Monocyte (primary cell): ENCODE measurements around the gene SPATA7.

DNA sequence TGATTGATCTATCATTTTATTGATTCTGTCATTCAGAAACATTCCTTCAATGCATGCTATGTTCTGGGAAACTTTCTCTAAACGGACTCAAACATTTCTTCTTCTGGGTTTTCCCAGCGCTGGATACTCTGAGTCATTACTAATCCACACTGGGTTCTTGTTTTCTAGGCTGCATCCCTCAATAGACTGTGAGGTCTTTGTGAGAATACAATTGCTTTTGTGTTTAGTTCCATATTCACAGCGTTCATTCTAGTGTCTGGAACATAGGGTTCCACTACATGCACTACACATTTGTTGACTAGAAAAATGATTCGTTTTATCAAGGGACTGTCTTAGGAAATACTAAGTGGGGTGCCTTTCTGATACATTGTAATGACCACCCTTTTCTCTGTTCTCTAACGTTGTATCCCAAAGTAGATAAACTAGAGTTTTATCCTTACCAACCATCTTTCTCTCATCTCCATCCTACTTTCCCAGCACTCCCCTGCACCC is 878.7 kb downstream of the DIO2 start:
- PRO-cap, 2 experiments = no peak in any of the 2 experiments

DNA sequence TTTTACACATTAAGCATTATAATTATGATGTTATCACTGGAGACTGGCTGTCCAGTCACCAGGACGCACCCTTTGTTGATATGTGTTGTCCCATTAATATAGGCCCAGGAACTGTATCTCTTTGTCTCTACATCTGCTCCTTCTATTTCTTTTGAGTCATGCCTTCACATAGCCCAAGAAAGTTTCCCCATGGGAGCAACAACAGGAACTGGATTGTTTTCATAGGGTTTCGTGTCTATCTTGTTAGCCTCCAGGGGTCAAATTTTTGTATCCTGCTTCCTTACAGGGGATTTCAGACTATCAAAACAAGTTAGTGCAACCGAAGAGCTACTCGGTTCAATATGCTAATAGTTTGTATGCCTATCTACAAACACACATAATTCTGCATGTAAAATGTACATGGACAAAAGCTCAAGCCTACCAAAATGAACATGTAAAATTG is 99.7 kb upstream of the DIO2 start:
- PRO-cap, 2 experiments = no peak in any of the 2 experiments

- PRO-cap, 2 experiments = no peak in any of the 2 experiments
These were observed 303.0 kb downstream of the CEP128 start for GRCh38 chr14:80638385-80638995.

DNA sequence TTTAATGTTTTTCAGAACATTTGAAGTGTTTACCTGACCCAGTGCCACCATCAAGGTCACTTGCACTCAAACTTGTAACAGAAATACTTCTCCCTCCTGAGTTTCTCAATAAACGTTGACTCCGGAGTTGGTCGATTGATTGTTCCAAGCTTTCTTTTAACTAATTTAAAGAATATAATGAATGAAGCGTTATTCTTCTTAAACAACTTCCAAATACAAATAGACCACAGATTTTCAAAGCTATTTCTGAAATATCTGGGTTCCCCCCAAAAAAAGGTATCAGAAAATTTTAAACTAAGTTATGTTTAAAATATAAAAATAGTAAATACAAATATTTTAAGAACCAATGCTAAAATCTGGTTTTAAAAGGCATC is 35.6 kb downstream of the CEP128 start:
- PRO-cap, 2 experiments = no peak in any of the 2 experiments

DNA sequence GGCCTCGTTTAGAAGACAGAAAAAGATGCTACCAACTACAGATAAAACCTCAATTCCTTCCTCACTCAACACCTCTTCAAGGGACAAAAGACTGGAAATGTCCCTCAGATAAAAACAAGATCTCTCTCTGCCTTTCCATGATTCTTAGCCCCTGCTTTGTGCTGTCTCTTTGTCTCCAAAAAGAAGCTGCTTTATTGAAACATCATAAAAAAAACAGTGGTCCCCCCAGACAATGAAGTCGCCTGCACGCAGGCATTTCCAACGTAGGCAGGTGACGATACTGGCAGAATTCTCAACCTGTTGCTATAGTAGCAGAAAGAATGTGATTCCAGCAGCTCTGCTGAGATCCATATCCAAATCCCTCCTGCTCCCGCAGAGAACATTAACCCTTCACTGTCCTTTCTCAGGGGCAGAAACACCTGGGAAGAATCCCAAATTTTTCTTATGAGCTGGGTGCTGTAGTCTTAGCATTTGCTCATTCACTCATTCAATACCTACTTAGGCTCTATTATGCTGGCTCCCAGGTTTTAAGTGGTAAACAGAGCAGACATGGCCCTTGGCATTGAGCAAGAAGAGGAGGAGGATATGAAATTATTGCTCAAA is 84.8 kb downstream of the STON2 start:
- PRO-cap, 2 experiments = no peak in any of the 2 experiments

- PRO-cap, 2 experiments = no peak in any of the 2 experiments
These were observed 34.1 kb upstream of the STON2 start for GRCh38 chr14:81434015-81434921.

DNA sequence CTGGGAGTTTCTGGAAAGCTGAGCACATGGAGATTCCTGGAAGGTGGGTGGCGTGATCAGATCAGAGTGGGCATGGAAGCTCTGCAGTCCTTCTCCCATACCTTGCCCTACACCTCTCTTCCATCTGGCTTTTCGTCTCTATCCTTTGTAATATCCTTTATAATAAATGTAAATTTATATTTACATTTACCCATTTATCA is 10.4 kb downstream of the SEL1L start:
- PRO-cap, 2 experiments = no peak in any of the 2 experiments

- PRO-cap, 2 experiments = no peak in any of the 2 experiments
These were observed 67.4 kb upstream of the SEL1L start for GRCh38 chr14:81601183-81601382.

DNA sequence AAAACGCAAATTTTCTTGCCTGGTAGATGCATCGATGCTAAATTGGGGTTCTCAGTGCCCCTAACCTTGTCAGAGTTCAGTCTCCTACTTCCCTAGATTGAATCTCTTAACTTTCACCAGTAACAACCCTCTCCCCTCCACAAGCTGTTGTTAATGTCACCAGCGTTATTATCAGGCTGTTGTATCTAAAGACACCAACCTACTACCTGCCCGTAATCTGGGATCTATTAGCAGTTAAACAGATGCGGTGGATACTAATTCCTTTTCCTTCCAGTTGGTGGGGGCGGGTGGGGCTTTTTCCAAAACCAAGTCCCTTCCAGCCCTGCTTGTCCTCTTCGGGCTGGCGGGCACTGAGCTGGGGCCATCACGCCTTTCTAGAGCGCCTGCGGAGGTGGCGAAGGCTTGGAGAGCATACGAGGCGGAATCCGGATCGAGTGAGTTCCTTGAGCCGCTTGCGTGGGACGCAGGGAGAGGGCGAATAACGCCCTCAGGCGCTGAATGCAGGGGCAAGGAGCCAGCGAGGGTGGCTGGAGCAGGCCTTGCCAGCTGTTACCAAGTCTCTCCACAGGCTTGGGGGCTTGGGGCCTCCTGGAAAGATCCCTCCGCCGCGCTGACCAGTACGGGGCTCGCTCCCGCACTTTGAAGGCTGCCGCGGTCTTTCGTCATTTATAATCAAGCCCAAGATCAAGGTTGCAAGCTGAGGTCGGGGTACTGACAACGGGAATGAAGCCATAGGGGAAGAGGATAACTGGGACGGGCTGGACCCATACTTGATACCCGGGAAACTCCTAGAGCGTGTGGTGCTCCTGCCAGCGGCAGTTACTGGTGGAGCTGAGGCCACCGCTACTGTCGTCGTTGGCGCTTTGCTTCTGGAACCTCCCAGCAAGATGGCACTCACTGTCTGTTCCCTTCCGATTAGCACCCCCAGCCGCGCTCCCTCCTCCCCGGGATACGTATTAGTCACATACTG is 1.1 kb downstream of the FLRT2 start:
- PRO-cap, 2 experiments = peak in 1 of 2 experiments; most common minus-strand start position 854 of the sequence (in 1)

- PRO-cap, 2 experiments = no peak in any of the 2 experiments
These were observed 23.1 kb downstream of the FLRT2 start for GRCh38 chr14:85552843-85553579.

GRCh38 chr14:88269679-88270337 is 53.3 kb downstream of the KCNK10 start:
- PRO-cap, 2 experiments = no peak in any of the 2 experiments

DNA sequence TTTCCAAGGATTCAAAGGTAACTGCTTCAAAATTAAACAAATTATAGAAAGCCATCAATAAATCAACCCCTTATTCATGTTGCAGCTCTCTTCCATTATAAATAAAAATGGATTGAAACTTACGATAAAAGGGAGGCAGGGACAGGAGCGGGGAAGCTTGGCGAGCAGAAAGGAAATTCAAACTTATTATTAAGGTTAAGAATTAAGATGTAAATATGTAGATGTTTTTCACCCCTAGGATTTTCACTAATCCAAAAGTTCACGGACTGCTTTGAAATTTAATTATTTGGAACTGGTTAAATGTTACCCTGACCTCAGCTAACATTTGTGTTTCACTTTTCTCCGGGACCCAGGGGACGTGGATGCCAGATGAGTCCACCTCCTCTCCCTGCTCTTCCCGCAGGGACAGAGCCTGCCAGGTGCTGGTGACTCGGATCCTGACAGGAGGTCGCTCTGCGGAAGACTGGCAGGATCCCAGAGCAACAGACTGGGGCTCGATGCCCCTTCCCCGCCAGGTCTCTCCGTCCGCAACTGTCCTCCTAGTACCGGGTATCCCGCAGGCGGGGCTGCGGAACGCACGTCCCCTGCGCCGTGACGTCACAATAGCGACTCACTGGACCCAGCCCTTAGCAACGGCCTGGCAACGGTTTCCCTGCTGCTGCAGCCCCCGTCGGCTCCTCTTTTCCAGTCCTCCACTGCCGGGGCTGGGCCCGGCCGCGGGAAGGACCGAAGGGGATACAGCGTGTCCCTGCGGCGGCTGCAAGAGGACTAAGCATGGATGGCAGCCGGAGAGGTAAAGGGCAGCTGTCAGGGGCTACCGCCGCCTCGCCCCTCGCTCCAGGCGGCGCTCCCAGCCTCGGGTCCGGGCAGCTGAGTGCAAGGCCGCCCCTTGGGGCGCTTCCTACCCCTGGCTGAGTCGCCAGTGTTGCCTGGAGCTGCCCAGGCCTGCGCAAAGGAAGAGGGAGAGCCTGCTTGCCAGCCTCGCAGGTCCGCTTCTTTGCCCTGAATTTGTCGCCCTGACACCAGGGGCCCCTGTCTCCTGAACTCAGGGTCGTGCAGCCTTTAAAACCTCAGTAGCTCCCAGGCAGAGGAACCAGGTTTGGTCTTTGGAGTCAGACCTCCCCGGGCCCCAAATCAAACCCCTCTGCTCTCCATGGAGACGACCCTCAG is at the start of gene SPATA7:
Gene SPATA7 (plus strand): TSS at position 613 of the 1,170 bp plus-strand sequence.
- PRO-cap, 2 experiments = peak in 2 of 2 experiments; most common plus-strand start position 646 of the sequence (in 1); most common minus-strand start position 533 of the sequence (in 2)

DNA sequence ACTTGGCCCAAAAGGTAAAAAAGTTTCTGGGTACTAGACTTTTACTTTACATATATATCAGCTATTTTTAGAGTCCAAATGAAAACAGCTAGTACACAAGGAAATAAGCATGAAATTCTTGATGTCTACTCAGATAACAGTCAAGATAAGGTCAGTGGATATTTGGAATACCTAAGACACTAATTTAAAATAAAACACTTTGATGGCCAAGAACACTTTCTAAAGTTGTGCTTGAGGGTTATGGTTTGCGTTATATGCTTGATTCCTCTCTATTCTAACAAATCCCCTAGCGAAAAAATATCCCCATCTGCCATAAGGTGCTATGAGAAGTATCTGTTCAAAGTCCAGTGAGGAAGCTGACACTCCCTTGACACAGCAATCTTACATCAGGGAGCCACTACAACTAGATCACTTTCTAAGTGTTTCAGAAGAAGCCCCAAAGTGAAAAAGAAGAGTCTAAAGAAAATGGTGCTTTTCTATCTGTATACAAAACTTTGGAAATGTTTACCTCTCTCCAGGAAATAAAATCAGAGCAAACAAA is 11.8 kb downstream of the PTPN21 start:
- PRO-cap, 2 experiments = no peak in any of the 2 experiments

DNA sequence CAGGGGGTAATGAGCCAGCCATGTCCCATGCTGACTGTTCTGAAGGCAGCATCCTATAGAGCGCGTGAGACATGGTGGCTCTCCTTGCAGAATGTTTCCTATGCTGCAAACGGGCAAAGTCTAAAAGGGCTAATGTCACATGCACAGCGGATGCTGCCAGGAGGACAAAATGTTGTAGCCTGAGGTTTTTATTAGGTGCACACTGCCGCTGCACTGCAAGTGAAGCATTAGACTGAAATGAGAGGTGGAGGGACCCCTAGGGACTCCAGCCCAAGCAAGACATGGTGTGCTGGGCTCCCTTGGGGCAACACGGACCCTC is 230.5 kb downstream of the FOXN3 start:
- PRO-cap, 2 experiments = no peak in any of the 2 experiments

DNA sequence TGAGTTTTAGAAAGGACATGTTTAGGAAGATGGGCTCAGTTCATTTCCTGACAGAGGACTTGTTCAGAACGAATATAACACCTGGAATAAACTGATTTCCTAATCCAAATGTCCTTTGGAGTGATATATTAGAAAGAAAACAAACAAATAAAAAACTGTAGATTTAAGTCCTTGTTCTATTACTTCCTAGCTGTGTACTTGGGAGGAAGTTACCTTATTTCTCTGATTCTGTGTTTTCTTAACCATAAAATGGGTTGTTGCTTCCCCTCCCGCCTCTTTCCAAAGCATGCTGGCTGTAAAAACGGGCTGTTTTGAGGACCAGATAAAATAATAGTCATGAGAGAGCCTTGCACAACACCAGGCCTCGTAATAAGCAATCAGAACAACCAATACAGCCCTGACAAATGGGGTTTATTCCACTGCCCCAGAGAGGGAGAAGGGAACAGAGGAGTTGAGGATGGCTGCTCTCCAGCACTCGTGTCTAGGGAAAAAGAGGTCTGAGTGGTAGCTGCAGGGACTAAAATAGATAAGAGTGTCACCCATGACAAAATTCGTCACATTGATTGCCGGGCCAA is 188.3 kb downstream of the FOXN3 start:
- PRO-cap, 2 experiments = no peak in any of the 2 experiments

- PRO-cap, 2 experiments = no peak in any of the 2 experiments
These were observed 147.5 kb downstream of the FOXN3 start for GRCh38 chr14:89269418-89270001.

DNA sequence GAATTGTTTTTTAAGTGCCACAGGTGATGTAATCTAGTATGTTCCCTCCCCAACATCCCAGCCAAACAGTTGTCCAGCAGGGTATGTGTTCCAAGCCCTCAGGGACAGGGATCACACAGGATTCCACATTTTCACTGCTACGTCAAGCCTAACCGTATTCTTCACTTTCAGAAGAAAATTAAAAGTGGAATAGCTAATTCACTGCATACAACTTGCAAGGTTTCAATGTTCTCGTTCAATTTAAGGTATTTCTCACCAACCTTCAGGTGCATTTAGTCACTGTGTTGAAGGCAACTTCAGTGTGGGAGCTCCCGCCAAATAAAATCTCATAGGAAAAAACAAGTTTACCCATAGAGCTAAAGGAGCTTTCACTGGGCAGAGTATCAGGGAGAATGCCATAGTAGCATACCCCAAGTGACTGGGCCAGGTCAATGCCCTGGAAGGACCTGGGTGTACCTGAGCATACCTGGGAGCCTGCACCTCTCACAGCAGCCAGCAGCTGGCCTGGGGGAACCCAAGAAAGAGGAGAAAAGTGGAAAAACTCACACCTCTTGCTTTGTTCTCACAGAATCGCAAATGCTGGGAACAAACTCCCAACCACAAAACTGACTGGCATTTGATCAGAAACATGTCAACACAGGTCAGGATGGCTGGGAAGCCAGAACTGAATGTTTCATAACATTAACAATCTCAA is 8.3 kb downstream of the FOXN3 start:
- PRO-cap, 2 experiments = peak in 2 of 2 experiments; most common minus-strand start position 56 of the sequence (in 1)

GRCh38 chr14:89486473-89487038 is 69.5 kb upstream of the FOXN3 start:
- PRO-cap, 2 experiments = peak in 2 of 2 experiments; most common plus-strand start chr14:89486826 (in 1); most common minus-strand start chr14:89486700 (in 2)

- PRO-cap, 2 experiments = no peak in any of the 2 experiments
These were observed 158.3 kb upstream of the FOXN3 start for GRCh38 chr14:89575341-89575764.

DNA sequence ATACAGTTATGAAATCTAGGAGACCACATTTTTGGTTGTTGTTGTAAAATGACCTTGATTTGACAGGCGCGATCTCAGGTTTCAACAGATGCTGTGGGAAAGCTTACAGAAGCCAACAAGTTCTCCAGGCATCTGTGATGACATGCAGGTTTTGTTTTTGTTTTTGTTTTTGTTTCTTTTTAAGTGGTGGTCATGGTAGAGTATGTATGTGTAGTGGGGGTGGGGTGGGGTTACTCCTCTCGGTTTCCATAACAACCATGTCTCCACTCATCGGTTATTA is 199.8 kb upstream of the FOXN3 start:
- PRO-cap, 2 experiments = no peak in any of the 2 experiments